Gastroesophageal sphincter (tissue), 4 donors: Measurements from ENCODE around the gene DSC1.

- PRO-cap, result no peak
- RAMPAGE, long total RNA, 4 experiments, result no peak in any of the 4 experiments
These were observed 866.7 kb downstream of the DSC3 start for GRCh38 chr18:30175754-30176247.

DNA sequence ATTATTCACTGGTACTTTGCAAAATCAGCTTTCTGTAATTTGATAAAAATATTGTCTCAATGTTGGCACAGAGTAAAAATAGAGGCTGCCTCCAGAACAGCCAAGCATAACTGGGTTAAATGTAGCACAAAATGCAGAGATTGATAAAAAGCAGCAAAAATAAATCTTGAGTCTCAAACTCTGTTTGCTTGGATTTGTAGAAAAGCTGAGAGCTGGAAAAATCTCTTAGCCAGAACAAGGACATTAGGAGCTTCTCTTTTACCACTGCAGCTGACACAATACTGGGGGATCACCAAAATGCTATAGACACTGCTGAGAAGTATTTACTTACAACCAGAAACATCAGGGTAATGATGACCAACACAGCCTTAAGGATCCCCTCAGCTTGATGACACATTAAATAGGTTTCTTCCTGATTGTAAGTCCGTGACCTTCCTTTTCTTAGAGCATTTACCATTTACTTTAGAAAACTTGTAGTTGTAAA, 278.9 kb downstream of the DSC3 start:
- PRO-cap, result no peak
- RAMPAGE, long total RNA, 4 experiments, result no peak in any of the 4 experiments

DNA sequence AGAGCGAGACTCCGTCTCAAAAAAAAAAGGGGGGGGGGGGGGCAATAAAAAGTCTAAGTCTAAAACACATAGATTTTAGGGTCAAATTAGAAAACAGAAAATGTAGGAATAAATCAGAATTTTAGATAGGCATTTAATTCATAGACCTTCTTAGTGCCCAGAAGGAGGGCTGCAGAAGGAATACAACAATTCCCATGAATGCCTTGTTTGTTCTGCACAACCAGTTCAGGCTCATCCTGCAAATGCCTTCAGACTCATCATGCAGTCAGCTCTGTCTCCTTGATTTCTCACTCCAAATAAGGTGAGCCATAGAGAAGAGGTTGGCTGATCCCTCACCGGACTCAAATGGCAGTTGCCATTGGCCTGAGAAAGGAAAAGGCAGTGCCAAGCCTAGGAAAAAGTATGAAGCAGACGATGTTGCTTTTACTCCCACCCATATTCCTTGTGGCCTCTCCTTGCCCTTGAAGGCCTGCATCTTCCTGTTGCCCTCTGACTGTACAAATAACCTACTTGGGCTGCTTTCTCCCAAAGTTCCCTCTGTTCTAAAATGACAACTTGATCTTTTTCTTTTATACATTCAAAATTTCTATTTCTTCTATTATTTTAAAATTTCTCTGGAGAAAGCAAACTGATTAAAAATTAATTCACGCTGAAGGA, 50.3 kb downstream of the DSC3 start:
- PRO-cap, result no peak
- RAMPAGE, long total RNA, 4 experiments, result no peak in any of the 4 experiments

- PRO-cap, result no peak
- RAMPAGE, long total RNA, 4 experiments, result no peak in any of the 4 experiments
These were observed 18.4 kb downstream of the DSC3 start for GRCh38 chr18:31024113-31024570.

- PRO-cap, result bidirectional peak, plus-strand start at chr18:31101355, minus-strand start at chr18:31101200
- RAMPAGE, long total RNA, 4 experiments, result start-site peak on the minus strand in 1 of 4 experiments, at chr18:31101258-31101275 at its widest, 5 reads per replicate
These were observed 1.1 kb downstream of the DSC2 start for GRCh38 chr18:31100843-31101833.

DNA sequence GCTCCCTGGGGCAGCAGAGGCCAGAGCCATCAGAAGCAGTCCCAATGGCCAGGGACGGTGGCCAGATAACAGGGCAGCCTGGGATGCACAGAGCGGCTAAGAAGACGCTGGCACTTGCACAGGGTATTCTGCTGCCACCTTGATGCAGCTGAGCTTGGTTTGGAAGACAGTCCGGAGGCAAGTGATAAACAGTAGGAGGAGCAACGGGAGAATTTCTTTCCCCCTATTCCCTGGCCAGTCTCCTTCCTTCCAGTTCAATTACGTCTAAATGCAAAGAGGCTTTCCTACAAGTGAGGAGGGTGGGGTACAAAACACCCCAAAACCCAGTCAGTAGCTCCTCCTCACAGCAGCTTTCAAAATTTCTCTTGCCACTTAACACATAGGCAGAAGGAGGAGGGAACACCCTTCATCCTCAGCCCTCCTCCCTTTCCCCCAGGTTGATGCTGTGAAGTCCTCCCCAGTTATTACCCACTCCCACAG, at the start of gene DSC1:
Gene DSC1, minus strand, starts transcription at position 292 of the 480 bp plus-strand sequence.
- PRO-cap, result no peak
- RAMPAGE, long total RNA, 4 experiments, result no peak in any of the 4 experiments

GRCh38 chr18:31206013-31206415, 43.4 kb upstream of the DSC1 start:
- PRO-cap, result no peak
- RAMPAGE, long total RNA, 4 experiments, result no peak in any of the 4 experiments

DNA sequence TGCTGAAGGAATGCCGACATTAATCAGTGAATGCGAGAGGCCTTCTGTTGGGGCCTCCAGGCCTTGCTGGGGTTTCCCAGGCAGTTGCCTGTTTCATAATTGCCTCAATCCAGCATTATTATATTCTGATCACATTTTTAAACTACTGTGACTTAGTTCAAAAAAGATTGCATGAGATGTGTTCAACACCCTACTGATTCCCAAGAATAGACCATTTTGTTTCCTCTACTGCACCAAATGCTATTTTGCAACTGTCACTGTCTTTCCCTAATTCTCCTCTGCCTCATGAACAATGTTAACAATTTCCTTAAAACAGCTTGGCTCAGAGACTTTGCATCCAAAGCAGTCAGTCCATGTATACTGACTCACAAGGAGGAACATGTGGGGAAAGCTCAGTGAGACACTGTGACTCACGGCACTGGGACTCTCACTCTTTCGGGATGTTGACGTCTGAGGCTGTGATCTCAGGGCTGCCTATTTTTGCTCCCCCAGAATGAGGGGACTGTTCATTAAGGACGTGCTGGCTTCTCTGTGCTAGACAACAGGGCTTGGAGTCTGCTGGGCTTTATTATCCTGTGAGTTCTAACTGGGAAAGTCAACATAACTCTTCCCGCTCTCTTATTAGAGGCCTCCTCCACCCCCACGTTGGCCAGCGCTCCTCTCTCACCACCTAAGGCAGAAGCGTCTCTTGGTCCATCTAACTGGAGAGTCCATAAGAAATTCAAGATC, 10.4 kb upstream of the DSG2 start:
- PRO-cap, result no peak
- RAMPAGE, long total RNA, 4 experiments, result no peak in any of the 4 experiments

GRCh38 chr18:31684061-31684452, 324 bp downstream of the B4GALT6 start:
- PRO-cap, result no peak
- RAMPAGE, long total RNA, 4 experiments, result no peak in any of the 4 experiments

DNA sequence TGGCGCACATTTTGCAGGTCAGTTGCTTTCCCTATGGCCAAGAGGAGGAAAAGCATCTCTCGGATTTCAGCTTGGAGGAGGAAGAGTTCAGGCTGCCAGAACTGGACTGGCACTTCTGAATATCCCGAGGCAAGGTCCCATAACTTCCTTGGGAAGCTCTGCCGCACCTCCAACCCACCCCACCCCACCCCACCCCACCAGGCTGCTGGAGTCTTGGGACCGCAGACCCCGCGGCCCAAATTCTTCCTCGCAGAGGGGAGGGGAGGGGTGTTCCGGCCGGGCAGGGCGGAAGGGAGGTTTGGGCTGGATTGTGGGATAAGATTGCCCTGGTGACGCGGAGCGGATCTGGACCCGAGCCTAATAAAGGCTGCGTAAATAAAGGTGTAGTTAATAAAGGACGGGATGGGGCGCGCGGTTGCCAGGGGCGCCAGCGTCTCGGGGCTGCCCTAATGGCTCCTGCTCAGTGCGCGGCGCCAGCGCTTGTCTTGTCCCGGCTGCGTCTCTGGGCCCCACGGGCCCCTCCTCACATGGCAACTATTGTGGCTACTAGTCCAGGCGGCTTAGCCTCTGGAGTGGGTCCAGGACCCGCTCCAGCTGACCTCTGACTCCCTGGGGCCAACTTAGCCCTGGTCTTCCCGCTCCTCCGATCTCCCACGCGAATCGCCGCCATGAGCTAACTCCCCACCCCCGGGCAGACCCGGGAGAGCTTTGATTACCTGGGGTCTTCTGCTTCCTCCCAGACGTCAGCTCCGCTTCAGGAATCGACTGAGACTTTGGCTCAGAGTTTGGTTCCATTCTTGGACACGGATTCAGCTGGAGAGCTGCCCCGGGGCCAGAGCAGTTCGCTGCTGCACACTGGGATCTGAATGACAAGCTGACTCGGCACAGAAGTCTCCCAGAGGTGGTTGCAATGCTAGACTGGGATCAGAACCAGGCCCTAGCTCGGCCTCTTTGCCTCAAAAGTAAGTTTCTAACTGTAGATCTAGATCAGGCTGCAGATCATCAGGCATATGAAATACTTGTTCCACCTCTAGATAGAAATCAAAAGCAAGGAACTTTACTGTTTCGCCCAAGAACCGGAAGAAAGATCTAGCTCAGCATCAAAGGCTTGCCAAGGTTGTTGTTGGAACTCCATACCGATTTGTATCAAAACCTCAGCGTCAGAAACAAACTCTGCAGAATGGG, 36.5 kb downstream of the SLC25A52 start:
- PRO-cap, result unidirectional peak, minus-strand start at position 864 of the sequence
- RAMPAGE, long total RNA, 4 experiments, result start-site peak on the minus strand in 4 of 4 experiments, centred at positions 854 to 884 of the sequence, 13 to 41 reads per replicate

- PRO-cap, result no peak
- RAMPAGE, long total RNA, 4 experiments, result no peak in any of the 4 experiments
These were observed 85.4 kb downstream of the GAREM1 start for GRCh38 chr18:32385122-32385843.

DNA sequence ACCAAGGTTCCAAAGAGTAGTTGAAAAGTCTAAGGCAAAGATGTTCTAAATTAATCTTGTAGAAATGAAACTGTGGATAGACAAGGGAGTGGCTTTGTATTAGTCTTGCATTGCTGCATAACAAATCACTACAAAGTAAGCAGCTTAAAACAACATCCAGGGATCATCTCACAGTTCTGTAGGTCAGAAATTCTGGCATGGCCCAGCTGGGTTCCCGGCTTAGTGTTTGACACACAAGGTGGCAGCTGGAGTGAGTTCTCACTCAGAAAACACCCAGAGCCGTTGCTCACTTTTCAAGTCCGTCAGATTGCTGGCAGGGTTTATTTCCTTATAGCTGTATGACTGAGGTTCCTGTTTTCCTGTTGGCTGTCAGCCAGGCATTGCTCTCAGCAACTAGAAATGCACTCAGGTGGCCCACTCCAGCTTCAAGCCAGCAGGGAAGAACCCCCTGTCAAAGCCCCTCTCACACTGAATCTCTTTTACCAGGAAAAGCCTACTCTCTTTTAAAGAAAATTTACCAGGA, 324.2 kb downstream of the CCDC178 start:
- PRO-cap, result no peak
- RAMPAGE, long total RNA, 4 experiments, result no peak in any of the 4 experiments

DNA sequence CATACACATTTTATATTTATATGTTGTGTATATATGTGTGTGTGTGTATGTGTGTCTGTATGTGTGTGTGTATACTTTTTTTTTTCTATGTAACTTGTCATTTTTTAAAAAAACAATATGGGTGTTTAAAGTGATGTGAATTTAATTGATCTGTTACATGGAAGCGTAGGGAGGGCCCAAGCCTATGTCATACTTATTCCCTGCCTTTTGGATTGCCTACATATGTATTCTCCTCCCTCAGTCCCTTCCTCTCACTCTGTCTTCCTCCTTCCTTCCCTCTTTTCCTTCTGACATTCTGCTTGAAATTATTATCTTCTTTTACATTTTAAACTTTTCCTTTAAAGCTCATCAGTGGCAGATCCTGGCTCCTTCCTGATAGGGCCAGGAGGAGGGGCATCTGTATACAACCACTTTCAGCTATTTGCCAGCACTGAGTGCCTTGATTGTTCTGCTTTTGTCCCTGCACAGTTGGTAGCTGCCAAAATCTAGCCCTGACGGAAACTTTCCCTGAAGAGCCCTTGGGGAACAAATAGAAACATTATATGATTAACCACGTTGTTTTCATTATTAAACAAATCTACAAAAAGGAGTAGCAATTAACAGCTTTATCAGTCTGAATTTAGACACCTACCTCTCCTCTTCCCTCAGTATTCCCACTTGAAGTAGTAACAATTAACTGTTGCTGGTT, 7.0 kb downstream of the ASXL3 start:
- PRO-cap, result no peak
- RAMPAGE, long total RNA, 4 experiments, result no peak in any of the 4 experiments

DNA sequence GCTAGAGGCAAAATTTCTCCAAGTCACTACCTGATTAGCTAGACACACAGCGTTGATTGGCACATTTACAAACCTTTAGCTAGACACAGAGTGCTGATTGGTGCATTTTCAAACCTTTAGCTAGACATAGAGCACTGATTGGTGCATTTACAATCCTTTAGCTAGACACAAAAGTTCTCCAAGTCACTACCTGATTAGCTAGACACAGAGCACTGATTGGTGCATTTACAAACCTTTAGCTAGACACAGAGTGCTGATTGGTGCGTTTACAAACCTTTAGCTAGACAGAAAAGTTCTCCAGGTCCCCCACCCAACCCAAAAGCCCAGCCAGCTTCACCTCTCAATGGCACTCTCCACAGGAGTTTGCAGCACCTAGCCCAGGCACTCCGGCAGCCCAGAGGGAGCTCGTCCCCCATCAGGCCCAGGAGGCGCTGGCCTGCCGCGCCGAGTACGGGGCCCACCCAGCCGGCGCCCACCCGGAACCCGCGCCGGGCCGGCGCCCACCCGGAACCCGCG, 241.8 kb downstream of the ASXL3 start:
- PRO-cap, result no peak
- RAMPAGE, long total RNA, 4 experiments, result no peak in any of the 4 experiments

DNA sequence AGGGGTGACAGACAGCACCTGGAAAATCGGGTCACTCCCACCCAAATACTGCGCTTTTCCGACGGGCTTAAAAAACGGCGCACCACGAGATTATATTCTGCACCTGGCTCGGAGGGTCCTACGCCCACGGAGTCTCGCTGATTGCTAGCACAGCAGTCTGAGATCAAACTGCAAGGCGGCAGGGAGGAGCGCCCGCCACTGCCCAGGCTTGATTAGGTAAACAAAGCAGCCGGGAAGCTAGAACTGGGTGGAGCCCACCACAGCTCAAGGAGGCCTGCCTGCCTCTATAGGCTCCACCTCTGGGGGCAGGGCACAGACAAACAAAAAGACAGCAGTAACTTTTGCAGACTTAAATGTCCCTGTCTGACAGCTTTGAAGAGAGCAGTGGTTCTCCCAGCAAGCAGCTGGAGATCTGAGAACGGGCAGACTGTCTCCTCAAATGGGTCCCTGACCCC, 106.7 kb upstream of the NOL4 start:
- PRO-cap, result no peak
- RAMPAGE, long total RNA, 4 experiments, result no peak in any of the 4 experiments

DNA sequence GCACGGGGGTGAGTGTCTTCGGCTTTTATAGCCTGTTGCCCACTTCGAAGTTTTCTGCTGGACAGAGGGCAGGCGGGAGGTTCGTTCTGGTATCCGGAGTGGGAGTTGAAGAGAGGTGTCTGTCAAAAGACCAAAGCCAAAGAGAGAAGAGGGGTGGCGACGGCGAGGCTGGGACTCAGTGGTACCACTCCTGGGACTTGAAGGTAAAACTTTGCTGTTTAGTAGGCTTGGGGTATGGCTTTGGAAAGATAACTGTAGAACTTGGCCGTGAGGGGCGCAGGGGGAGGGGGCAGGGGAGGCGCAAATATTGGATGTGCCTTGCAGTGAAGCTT, 215.7 kb upstream of the DTNA start:
- PRO-cap, result no peak
- RAMPAGE, long total RNA, 4 experiments, result no peak in any of the 4 experiments

- PRO-cap, result no peak
- RAMPAGE, long total RNA, 4 experiments, result no peak in any of the 4 experiments
These were observed 147.8 kb upstream of the DTNA start for GRCh38 chr18:34562161-34562807.

GRCh38 chr18:34817881-34818566, 107.9 kb downstream of the DTNA start:
- PRO-cap, result no peak
- RAMPAGE, long total RNA, 4 experiments, result no peak in any of the 4 experiments

GRCh38 chr18:34822031-34822609, 112.0 kb downstream of the DTNA start:
- PRO-cap, result no peak
- RAMPAGE, long total RNA, 4 experiments, result no peak in any of the 4 experiments

- PRO-cap, result no peak
- RAMPAGE, long total RNA, 4 experiments, result no peak in any of the 4 experiments
These were observed 65.0 kb upstream of the MAPRE2 start for GRCh38 chr18:34976091-34976656.